Suprapubic skin (tissue), 4 donors: ENCODE measurements around the genes ETV6 and BORCS5.

DNA sequence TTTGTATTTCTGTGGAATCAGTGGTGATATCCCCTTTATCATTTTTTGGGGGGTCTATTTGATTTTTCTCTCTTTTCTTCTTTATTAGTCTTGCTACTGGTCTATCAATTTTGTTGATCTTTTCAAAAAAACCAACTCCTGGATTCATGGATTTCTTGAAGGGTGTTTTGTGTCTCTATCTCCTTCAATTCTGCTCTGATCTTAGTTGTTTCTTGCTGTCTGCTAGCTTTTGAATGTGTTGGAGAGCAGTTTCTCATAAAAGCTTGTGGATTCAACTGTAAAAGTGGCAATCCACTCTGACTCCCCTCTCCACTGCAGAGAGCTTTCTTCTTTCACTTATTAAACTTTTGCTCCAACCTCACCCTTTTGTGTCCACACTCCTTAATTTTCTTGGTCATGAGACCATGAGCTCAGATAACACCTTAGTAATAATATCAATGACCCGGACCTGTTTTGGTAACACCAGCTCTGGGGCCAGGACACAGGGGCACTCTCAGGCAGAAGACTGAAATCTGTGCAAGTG is 4.2 kb upstream of the PRH2 start:
- PRO-cap: no peak
- RAMPAGE, long total RNA, 4 experiments: no peak in any of the 4 experiments

DNA sequence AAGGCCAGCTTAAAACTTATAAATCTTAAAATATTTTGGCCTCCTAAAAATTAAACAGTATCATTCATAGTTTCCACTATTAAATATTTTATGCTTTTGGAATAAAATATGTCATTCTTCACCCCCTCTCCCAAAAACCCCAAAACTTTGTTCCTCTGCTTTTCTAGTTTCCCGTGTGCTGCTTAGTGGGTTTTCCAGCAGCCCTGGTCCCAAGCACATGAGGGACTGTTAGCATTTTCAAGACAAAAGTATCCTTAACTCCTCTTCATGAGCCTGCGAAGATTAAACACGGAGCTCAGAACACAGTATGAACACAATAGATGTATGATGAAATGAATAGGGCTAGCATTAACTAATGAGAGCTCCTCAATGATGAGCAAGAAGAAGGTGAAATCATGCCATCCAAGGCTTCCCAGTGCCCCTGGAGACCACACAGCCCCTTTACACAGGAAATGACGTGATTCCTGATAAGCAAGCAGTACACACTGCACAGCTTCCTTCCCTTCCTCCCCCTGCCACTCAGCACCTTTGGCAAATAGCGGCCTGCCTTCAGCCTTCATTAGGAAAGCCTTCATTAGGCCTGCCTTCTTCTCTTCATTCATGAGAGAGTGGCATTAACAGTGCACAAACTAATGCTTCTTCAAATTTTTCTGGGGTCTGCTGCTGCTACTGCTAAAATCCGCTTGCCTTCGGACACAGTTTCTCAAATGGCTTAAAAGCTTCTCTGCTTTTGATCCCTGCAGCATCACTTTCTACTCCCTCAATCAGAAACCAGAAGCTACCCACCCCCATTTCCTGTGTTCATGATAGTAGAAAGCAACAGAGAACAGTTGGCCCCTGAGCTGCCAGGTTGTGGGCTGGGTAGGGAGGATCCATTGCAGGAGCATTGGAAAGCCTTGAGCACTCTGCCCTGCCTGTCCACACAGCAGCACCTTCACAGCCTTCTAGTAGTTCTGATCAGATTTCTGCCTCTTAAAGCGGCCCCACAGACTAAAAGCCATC is 104.0 kb upstream of the ETV6 start:
- PRO-cap: no peak
- RAMPAGE, long total RNA, 4 experiments: no peak in any of the 4 experiments

- PRO-cap: no peak
- RAMPAGE, long total RNA, 4 experiments: no peak in any of the 4 experiments
Observed at GRCh38 chr12:11546146-11546596, 103.3 kb upstream of the ETV6 start.

GRCh38 chr12:11609173-11609744 is 40.2 kb upstream of the ETV6 start:
- PRO-cap: no peak
- RAMPAGE, long total RNA, 4 experiments: no peak in any of the 4 experiments

DNA sequence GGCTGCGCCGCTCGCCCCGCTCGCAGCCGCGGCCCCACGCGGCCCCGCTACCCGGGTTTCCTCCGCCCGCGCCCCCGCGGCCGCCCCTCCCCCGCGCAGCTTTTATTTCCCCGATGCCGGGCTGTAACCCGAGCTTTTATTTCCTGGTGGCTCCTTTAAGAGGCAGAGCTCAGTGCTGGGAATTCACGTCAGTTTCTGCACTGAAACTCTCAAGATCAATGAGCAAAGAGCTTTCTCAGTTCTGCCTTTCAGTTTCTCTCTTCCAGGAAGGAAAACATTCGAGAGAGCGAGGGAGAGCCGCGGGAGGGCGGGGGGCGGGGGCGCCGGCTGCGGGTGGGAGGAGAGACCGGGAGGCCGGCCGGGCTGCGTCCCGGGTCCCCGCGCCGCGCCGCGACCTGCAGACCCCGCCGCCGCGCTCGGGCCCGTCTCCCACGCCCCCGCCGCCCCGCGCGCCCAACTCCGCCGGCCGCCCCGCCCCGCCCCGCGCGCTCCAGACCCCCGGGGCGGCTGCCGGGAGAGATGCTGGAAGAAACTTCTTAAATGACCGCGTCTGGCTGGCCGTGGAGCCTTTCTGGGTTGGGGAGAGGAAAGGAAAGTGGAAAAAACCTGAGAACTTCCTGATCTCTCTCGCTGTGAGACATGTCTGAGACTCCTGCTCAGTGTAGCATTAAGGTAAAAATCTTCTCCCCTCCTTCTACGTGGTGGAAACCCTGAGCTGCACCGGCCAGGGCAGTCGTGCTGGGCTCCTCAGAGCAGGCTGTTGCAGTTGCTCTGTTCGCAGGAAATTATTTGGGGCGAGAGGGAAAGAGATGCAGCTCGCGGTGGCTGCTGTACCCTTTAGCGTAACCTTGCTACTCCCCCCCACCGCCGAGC is at the start of gene ETV6:
Gene ETV6 (plus strand): TSS at position 186 of the 873 bp plus-strand sequence.
- PRO-cap: bidirectional peak, plus-strand start at position 165 of the sequence, minus-strand start at position 76 of the sequence; bidirectional peak, plus-strand start at position 277 of the sequence, minus-strand start at position 199 of the sequence; bidirectional peak, plus-strand start at position 539 of the sequence, minus-strand start at position 431 of the sequence
- RAMPAGE, long total RNA, 4 experiments: no peak in any of the 4 experiments

- PRO-cap: no peak
- RAMPAGE, long total RNA, 4 experiments: no peak in any of the 4 experiments
Observed at GRCh38 chr12:11651773-11652170, 2.3 kb downstream of the ETV6 start.

DNA sequence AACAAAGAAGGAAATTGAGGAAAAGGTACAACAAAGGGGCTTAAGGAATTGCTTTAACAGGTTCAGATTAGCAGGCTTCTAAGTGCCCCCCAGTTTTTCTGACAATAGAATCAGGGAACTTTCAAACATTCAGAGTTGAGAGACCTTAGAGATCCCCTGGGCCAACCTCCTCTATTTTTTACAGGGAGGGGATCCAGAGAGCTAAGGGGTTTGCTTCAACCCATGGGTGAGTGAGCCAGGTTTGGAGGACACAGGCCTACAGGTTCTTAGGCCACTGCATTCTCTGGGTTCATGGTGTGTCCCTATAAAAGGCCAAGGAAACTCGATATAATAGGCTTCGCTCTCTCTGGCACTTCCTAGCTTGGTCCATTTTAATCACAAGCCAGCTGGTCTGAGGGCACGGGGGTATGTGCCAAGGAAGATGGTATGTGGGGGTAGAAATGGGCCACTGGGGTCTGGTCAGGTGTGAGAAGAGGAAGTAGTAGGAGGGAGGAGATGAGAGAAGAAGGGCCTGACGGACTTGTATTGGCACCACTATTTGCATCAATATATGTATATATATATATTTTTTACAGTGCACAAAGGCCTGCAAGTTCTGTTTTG is 4.8 kb downstream of the ETV6 start:
- PRO-cap: no peak
- RAMPAGE, long total RNA, 4 experiments: start-site peak on the plus strand in 1 of 4 experiments, centred at position 200 of the sequence, 16 reads per replicate

DNA sequence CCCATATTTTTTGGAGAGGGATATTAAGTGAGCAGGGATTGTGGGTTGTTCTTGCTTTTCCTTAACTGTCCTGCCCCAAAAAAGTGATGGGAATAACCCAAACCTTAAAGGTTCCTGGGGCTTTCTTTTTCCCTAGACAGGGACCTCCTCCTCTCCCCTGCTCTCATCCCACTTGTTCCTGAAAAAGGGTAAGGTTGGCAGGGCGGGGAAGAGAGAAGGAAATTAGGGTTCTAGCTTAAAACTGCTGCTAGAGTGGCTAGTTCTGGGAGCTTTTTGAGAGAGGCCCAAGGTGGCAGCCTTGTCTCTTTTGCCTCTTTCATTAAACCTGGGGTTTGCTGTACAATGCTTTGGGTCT is 21.4 kb downstream of the ETV6 start:
- PRO-cap: no peak
- RAMPAGE, long total RNA, 4 experiments: no peak in any of the 4 experiments

- PRO-cap: no peak
- RAMPAGE, long total RNA, 4 experiments: no peak in any of the 4 experiments
Observed at GRCh38 chr12:11705003-11705513, 55.6 kb downstream of the ETV6 start.

- PRO-cap: no peak
- RAMPAGE, long total RNA, 4 experiments: no peak in any of the 4 experiments
Observed at GRCh38 chr12:11714474-11715302, 65.2 kb downstream of the ETV6 start.

DNA sequence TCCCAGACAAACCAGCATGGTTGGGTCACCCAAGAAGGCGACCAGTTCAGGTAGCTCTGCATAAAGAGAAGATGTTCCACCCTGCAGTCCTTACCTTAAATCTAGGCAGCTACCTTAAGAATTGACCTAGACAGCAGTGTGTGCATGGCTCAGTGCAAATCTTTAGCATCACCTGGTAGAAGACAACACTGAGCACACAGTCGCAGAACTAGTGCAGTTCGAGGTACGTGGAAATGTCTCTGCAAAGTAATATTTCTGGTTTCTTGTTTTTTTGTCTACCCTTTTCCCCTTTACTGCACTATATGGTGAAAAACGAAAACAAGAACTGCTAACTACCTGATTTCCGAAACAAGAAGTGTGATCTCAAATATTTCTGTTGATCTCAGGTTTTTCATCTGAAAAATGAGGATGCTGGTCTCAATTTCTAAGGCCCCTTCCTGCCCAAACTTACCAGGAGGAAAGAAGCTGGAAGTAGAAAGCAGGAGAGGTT is 82.5 kb downstream of the ETV6 start:
- PRO-cap: no peak
- RAMPAGE, long total RNA, 4 experiments: no peak in any of the 4 experiments

DNA sequence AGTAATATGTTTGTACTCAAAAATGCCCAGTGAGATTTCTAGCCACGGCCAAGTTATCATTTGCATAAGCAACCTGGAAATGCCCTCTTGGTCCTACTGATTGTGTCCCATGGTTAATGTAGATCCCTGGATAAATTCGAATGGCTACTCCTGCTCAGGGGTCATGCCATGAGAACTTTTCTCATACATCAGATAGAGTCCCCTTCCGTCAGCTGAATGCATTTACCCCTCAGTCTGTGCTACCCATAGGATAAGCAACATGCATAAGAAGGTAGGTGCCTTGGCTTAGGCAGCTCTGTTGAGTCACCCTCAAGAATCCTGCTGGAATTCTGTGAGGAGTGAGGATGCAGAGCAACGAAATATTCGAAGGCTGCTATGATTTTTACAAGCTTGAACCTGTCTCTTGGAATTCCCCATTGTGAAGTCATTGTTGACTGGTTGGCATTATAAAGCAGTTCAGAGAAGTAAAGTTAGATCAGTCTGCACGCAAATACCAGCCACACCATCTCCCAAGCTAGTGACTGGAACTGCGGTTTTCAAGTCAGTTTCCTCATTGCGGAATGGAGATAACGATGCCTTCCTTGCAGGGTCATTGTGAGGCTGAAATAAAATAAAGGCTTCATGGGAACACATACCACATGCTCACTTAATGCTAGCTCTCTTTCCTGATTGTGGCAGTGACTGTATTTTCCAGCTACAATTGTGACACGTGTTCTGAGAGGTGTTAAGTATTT is 96.5 kb downstream of the ETV6 start:
- PRO-cap: no peak
- RAMPAGE, long total RNA, 4 experiments: no peak in any of the 4 experiments

GRCh38 chr12:11797902-11798605 is 148.6 kb downstream of the ETV6 start:
- PRO-cap: no peak
- RAMPAGE, long total RNA, 4 experiments: start-site peak on the plus strand in 1 of 4 experiments, at chr12:11797771-11798467 at its widest, 18 reads per replicate

DNA sequence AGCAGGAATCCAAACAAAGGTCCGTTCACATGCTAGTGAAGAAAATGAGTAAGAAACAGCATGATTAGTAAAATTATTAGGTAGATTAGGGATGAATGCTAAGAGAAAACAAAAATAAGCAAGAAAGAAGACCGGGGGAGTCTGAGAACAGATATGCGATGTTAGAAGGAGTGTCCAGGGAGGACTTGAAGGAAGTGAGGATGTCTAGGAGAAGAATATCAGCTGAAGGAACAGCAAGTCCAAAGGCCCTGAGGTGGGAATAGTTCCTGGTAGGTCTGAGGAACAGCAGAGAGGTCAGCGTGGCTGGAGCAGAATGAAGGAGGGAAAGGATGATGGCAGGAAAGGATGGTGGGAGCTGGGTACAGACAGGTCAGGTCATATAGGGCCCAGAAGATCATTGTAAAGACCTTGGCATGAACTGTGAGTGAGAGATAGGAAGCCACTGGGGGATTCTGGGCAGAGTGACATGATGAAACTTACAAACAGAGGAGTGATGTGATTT is 170.9 kb downstream of the ETV6 start:
- PRO-cap: no peak
- RAMPAGE, long total RNA, 4 experiments: no peak in any of the 4 experiments

GRCh38 chr12:12087879-12088511 is 17.3 kb downstream of the BCL2L14 start:
- PRO-cap: no peak
- RAMPAGE, long total RNA, 4 experiments: no peak in any of the 4 experiments

DNA sequence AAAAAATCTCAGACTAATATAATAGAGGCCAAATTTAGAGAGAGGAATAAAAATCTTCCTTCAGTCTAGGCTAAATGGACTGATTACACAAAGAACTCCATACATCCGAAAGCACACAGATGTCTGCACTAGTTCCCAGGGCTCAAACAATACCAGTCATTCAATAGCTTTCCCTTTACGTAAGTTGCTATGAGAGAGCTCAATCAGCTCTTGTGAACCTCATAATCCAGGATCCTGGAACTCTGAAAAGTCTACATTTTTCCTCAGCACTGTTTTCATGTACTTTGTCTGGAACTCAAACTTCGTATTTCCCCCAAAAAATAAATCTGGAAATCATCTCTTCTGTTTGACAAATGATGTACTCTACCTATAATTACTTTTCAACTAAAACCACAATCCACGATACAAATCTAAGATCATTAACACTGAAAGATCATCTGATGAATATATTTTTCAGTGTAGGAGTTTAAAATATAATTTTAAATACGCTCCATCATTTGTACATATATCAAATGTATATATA is 25.8 kb downstream of the LRP6 start:
- PRO-cap: no peak
- RAMPAGE, long total RNA, 4 experiments: no peak in any of the 4 experiments

- PRO-cap: no peak
- RAMPAGE, long total RNA, 4 experiments: no peak in any of the 4 experiments
Observed at GRCh38 chr12:12265357-12265992, 1.4 kb downstream of the LRP6 start.

- PRO-cap: no peak
- RAMPAGE, long total RNA, 4 experiments: no peak in any of the 4 experiments
Observed at GRCh38 chr12:12331965-12332282, 18.1 kb downstream of the MANSC1 start.

- PRO-cap: bidirectional peak, plus-strand start at chr12:12357118, minus-strand start at chr12:12357022; bidirectional peak, plus-strand start at chr12:12357576, minus-strand start at chr12:12357498
- RAMPAGE, long total RNA, 4 experiments: start-site peak on the plus strand in 3 of 4 experiments, at chr12:12357074-12357188 at its widest, 68 to 189 reads per replicate; start-site peak on the minus strand in 1 of 4 experiments, at chr12:12356958-12357038 at its widest, 17 reads per replicate
Observed at GRCh38 chr12:12356686-12357865, at the start of gene BORCS5. TSS of gene BORCS5 (plus strand) at chr12:12357078.

- PRO-cap: no peak
- RAMPAGE, long total RNA, 4 experiments: no peak in any of the 4 experiments
Observed at GRCh38 chr12:12384485-12385599, 28.0 kb downstream of the BORCS5 start.